ENCODE measurements around a stretch of chr2.

GRCh38 chr2:239201545-239202041, 199.2 kb downstream of the HDAC4 start:
- PRO-cap = no peak

DNA sequence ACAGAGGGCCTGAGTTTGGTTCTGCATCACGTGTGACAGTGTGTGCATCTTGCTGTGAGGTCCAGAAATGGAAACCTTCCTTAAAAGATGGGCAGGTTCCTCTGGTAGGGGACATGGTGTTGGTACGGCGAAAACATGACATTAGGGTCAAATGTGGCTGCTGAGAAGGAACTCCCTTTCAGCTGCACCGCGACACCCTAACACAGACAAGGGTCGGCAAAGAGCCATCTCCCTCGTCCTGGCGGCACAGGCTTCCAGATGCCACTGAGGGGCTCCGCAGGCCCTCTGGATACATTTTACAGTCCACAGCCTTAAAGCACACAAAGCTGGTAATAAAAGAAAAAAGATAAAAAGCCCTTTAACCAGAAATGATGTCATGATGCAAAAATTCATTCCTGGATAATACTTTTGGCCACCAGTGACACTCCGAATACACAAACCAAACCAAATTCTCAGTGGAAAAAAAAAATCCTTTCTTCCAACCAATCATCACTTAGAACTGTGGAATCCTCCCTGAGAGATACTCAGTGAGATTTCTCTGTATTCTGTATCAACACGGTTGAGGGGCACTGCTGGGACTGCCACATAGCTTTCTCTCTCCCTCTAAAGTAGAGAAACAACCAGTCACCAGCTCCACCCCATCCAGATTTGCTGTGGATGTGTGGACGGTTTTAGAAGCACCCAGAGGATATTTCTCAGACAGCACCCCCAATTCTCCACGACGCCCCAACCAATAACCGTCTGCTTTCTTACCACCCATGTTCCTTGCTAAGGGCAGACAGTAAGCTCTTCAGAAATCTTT, 174.8 kb downstream of the HDAC4 start:
- PRO-cap = unidirectional peak, plus-strand start at position 550 of the sequence

GRCh38 chr2:239245579-239246761, 154.8 kb downstream of the HDAC4 start:
- PRO-cap = no peak

DNA sequence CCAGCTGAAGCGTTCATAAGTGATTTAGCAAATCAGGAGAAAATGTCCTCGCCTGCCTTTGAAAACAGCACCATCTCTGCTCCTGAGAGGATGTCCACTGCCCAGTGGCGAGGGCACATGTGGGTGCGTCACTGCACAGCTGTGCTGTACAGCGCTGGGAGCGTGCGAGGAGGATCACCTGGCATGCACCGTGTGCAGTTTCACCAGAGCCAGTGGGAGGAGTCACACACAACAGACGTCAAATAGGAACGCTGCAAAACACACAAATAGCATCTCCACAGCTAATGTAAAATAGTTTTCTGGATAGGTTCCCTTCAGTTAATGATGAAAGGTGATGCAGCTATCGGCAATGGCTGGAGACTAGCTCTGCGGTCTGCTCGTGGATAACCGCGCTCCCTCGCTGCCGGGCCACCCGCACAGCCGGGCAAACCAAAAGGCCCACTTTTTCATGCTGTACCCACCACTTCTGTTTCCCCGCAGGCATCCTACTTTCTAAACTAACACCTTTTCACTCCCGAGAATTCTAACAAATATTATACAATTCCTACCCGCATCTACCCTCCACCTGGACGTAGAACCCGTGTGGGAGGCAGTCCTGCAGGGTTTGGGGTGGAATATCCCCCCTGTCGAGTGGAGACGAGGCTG, 153.9 kb downstream of the HDAC4 start:
- PRO-cap = no peak

DNA sequence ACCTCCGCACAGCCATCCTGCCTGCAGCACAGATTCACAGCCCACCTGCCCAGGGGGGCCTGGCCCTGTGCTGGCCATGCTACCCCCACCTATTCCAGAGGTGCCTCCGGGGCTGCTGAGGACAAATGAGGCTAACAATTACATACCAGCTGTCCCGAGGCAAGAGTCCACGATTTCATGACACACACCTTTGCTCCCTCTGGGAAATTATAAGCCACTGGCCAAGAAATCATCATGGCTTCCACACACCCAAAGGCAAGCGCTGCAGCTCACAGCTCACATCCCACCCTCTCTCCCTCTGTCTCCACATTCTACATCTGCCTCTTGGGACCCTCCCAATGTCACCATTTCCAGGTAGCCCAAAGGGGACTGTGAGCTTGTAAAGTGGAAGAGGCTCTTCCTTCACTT, 134.4 kb downstream of the HDAC4 start:
- PRO-cap = no peak

GRCh38 chr2:239274190-239274626, 126.6 kb downstream of the HDAC4 start:
- PRO-cap = no peak

DNA sequence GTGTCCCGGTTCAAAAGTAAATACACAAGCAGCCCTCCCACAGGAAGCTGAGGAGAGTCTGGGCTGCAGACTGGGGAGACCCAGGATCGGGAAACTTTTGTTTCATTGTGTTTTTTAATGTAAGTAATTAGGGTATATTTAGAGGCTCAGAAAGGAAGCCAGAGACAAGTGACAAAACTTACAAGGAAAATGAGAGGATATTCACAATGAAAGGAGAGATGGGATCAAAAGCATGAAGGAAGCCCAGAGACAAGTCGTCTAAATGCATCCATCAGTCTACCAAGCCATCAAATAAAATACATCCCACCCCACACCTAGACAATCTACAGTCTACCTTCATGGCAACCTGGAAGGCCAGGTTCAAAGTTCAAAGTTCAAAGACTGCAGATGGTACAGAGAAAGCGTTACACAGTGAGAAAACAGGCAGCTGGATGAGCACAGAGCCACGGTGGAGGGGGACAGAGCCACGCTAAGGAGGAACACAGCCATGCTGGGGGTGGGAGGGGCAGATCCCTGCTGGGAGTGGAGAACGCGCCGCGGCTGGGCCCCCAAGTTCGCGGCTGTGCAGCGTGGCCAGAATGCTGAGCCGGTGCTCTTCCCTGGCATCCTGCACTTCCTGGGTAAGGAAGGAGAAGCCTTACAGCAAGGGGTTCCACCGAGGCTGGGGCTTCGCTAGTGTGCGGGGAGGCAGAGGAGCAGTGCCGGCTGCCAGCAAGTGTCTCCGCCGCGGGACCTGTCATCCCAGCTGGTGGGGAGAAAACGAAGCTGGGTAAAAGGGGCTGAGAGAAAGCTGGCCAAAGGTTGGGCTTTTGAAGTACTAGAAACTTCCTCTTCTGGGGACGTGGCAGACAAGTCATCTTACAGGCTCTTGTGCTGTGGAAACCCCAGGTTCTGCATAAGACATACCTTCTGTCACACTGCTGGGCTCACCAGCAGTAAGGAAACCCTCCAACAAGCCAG, 115.8 kb downstream of the HDAC4 start:
- PRO-cap = no peak

DNA sequence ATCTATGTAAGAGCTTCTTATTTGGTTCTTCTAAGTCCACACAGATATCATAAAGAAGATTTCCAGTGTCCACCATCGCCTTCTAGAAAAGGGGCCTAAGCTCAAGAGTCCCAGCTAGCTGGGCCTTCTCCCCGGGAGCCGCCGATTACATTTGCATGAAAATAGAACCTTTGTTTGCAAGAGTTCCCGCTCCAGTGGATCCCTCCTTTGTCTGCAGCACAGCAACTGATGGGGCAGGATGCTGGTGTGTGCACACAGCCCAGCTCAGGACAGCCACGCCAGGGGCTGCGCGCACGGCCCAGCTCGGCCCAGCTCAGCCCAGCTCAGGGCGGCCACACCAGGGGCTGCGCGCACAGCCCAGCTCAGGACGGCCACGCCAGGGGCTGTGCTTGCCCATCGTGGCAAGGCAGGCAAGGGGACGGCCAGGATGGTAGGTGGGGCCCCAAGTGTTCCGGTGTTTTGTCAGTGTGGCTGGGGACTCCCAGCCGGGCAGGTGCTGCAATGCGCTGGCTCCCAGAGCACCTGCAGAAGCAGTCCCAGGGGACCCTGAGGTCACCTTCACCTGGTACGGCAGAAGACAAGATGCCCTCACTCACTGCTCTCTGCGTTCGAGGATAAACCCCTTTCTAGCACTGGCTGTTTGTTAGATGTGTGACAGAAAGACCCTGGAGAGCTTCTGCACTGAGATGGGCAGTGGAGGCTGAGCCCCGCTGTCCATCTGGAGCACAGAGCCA, 108.9 kb downstream of the HDAC4 start:
- PRO-cap = no peak

GRCh38 chr2:239296095-239297060, 104.4 kb downstream of the HDAC4 start:
- PRO-cap = no peak

GRCh38 chr2:239307851-239308460, 92.9 kb downstream of the HDAC4 start:
- PRO-cap = no peak

DNA sequence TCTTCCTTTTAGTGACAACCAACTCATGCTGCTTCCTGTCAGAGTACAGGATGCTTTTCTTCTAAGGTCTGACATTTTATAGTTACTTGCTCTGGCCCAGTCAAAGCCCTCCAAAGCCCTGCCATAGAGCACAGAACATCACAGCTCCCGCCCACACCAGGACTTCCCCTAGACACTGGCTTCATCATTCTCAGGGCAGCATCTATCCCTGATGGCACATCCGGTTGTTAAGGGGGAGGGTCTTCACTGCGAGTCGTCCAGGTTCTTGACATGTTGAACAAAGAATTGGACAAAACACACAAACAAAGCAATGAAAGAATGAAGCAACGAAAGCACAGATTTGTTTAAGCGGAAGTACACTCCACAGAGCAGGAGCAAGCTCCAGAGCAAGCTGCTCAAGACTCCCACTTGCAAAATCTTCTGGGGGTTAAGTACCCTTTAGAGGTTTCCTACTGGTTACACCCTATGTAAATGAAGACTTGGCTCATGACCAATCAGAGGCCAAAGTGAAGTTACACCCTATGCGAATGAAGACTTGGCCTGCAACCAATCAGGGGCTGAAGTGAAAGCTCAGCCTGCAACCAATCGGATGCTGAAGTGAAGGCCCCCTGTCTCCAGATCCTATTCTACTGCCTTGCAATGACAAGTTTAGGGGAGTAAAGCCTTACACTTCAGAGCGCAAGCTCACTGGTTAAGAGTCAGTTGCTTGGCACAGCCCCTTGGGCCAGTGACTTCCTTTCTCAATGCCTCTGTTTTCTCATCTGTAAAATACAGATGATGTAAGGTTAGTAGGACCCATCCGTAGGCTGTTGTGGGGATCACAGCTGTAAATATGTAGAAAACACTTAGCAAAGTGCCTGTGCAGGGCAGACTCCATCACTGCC, 78.9 kb downstream of the HDAC4 start:
- PRO-cap = no peak

DNA sequence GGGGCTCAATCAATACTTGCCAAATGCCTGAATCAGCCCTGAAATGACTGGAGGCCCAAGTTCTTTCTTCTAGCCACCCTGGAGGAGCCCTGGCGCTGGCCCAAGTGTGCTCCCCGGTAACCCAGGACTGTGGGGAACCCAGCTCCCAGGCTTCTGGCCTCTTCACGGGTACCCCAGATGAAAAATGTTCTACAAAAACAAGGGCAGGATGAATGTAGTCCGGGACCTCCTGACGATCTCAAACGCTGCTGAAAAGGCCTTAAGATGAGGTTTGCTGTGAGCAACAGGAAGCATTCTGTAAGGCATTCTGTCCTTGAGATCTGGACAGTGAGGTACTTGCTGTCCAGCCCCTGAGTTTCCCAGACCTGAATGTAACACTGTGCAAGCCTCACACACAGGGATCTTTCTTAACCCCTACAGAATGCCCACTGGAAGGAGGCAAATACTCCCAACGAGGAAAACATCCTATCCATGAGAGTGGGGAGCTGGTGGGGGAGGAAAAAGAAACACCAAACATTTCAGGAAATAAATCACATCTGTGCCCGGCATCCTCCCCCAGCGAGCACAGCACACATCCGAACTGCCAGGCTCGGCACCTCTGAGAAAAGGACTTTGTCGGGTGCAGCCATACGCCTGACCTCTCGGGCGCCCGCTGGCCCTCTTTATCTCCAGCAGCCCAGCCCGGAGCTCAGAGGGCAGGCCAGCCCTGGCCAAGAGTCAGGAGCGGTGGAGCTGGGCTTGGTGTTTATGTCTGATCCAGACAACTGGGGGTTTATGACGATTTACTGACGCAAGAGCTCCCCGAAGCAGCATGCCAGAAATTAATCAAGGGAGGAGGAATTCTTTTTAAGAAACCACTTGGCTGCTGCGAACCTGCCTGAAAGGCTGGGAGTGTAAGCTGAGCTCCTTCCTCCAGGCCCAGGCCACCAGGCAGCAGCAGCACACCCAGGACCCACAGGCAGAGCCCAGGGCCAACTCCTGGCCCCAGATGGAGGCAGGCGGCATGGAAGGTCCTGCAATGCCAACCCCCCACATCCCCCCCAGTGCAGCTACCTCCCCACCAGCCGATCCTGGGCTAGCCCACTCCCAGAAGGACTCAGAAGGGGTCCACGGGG, 72.4 kb downstream of the HDAC4 start:
- PRO-cap = no peak

DNA sequence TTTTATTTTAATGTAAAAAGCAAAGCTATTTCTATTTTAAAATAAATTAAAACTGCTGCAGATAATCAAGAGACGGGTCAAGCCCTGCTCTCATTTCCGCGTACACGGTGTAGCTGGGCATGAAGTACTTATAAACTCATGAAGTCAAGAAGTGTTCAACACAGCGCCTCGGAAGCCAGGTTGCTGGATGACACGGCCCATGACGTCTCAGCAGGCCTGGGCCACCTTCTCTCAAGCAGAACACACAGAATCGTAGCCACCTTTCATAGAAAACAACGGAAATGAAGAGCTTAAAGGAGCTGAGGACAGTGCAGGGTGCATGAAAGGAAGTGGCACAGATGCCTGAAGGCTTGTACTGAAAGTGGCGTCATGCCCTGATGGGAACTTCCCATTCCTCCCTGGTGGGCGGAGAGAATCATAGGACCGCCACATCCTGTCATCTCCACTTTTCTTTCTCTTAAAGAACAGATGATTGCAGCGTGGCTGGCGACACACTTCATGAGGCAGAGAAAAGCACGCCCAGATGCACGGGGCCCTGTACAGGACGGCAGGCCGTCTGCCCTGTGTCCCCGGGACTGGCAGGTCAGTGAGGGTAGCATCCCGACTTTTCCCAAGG, 31.2 kb downstream of the HDAC4 start:
- PRO-cap = no peak

GRCh38 chr2:239399121-239399868, 1.5 kb downstream of the HDAC4 start:
- PRO-cap = no peak

DNA sequence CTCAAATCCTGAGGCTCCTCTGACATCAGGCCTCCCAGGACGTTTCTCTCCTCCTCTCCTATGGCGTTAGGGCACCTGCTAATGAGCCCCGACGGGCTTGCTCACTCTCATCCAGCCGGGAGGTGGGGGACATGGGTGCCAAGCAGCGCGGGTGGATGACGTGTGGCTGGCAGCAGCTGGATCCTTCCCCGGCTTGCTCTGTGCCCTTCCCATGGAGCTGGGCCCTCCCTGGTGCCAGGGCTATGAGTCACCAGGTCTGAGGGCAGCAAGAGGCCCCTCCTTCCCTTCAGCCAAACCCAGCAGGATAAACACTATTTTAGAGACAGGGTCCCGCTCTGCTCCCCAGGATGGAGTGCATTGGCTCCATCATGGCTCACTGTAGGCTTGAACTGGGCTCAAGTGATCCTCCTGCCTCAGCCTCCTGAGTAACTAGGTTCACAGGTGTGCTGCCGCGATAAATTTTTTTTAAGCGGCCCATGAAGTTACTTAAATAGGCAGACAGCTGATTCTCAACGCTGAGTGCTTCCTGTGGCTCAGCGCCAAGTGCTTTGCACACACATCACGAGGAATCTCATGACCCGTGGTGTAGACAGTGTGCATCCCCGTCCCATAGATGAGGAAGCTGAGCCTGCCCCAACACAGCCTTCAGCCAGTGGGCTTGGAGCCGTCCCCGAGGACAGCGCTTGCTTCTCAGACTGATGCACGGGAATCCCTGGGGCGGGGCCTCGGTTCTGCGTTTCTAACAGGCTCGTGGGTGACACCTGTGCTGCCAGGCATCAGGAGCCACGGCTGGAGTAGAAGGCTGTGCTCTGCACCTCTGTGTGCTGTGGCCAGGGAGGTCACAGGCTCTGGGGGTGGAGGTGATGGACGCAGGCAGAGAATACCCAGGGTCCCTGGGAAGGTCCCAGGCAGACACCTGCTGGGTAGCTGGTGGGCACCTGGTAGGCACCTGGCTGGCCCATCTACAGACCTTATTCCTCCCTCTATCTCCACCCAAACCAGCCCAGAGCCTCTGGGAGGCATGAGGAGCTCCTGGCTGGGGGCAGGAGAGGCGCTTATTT, 64.7 kb upstream of the HDAC4 start:
- PRO-cap = no peak

DNA sequence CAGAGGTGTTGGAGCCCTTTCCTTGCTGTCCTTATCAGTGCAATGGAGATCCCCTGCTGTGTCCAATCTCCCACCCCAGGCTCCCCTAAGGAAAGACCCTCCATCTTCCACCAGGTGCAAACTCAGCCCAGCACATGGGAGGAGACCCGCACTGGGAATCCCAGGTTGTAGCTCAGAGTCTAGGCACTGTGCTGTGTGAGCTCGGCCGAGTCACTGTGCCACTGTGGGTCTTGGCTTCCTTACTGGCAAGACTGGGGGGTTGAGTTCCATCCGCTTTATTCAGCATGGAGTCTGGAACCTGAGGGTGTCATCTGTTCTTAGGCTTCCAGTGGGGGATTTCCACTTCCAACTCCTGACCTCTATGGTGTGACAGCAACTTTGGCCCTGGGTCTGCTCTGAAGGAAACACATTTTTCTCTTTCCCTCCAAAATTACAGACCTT, 237.1 kb upstream of the HDAC4 start:
- PRO-cap = no peak

DNA sequence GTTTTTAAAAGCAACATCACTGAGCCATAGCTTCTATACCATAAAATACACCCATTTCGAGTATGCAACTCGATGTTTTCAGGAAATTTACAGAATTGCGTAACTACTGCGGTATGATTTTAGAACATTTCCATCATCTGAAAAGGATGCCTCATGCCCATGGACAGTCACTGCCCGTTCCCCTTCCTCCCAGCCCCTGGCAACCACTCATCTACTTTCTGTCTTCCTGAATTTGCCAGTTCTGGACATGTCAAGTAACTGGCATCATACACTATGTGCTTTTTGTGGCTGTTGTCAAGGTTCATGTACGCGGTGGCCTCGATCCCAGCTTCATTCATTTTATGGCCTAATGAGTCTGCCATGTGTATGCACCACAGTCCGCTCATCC, 88.0 kb downstream of the NDUFA10 start:
- PRO-cap = no peak

GRCh38 chr2:239975715-239976598, 49.2 kb downstream of the NDUFA10 start:
- PRO-cap = no peak

DNA sequence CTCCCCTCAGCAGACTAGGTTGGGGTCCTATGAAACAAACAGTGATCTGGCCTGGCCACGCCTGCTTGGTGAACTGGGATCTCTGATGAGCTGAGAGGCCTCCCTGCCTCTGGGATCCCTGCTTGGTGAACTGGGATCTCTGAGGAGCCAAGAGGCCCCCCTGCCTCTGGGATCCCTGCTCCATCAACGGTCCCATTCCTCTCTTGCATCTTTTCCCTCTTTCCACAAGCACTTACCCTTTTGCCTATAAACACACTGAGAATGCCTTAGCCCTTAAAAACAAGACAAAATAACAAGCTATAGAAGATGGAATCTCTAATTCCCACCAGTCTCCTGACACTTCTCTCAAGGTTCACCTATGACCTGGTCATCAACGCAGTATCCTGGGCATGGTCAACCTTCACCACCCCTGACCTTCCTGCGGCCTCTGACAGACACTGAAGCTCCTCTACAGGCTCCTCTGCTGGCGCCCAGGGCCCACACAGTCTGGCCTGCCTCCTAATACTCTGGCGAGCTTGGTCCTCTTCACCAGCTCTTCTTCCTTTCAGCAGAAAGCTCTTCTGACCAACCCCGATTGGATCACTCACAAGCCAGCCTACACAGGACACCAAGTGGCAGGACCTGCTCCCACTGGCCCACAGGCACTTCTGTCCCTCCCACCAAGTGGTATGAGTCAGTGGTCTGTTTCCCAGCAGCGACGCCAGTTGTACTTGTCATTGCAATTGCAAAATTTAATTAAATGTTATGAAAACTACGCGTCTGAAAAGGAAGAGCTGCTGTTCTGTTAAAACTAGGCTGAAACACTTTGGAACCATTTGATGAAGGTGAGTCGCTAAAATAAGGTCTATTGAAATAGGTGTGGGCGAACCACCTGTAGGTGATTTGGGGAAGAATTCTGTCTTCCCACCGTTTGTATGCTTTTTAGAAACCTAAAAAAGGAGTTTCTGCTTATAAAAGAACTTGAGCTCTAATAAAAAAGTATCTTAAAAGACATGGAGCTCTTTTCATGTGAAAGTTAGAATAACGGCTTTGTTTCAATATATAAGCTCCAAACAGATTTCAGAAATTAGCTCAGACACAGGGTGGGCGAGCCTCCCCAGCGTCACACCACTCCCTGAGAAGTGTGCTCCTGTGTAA, 46.8 kb downstream of the NDUFA10 start:
- PRO-cap = no peak

DNA sequence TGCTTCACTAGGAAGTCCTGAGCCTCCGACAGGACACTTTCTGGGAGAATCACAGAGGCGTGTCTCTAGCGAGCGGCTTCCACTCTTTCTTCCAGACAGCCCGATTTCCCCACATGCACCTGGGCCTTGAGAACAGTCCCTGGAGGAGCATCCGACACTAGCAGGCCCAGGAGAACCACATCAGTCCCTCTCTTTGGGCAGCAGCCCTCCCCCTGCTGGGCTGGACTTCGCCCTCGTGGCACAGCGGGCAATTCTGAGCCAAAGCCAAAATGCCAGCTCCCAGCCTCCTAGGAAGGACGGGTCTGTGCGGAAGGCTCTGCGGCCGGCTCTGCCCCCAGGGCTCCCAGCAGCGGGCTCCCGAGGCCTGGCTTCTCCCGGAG, 92.0 kb upstream of the OTOS start:
- PRO-cap = no peak